Iris pigment epithelial cell (primary cell): ENCODE data around the gene EYS.

DNA sequence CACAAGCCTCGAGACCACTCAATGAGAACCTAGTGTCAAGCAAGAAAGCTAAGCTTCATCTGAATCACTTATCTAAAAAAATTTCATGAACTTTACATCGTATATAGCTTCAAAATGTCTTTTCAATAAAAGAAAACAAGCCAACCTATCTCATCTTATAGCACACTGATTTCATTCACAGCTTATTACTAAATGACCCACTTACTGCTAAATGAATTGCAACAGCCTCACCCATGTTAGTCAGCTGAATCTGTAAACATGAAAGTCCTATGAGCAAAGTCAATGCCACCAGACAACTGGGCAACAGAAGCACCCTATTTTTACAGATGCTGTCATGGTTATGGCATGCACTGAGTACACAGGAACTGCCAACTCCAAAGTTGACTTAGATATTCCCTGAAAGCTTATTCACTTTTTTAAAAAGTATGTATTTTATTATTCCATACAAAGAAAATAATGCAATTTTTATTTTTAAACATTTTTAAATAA, 270.7 kb downstream of the DST start:
- RRBS = no CpG with 5 or more reads among the region's 2 CpGs

DNA sequence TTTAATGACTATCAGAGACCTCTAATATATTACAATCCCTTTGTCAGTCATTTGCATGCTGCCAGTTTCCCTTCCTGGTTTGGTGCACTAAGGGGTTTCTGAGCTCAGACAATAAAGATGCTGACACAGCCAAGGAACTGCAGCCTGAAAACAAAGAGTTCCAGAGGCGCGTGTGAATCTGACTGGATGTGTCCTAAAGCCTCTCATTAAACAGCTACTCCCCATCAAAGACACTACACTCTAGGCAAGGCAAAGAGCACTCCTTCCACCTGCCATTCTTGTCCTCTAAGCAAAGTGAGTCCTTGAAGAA, 195.1 kb downstream of the DST start:
- RRBS = no CpG with 5 or more reads among the region's 2 CpGs

GRCh38 chr6:56843508-56844112, 111.0 kb downstream of the DST start:
- RRBS = 2% methylated on average over 23 of the region's 61 CpGs

DNA sequence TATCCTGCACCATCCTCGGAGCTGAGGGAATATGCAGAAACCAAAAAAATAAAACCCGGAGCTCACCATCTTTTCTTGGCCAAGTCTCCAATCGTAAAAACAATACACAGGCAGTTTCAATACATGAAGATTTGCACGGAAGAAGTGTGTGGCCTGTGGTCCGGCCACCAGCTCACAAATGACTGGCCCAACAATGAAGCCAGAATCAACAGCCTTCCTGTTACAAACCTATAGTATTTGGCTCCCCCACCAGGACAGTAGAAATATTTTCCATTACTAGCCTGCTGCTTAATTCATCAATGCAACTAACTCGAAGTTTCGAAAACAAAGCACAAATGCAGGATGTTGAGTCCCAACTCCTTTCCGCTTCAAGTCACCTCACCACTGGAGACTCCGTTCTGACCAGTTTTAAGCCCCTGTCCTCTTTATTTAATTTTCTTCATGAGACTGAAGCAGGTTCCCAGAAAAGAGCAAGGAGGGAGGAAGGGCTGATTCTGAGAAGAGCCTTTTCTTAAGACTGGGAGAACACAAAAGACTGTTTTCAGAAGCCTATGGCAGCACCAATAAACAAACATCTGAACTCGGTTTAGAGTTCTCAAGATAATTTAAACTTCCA, 102.8 kb downstream of the DST start:
- RRBS = 0% methylated on average over 3 of the region's 10 CpGs

DNA sequence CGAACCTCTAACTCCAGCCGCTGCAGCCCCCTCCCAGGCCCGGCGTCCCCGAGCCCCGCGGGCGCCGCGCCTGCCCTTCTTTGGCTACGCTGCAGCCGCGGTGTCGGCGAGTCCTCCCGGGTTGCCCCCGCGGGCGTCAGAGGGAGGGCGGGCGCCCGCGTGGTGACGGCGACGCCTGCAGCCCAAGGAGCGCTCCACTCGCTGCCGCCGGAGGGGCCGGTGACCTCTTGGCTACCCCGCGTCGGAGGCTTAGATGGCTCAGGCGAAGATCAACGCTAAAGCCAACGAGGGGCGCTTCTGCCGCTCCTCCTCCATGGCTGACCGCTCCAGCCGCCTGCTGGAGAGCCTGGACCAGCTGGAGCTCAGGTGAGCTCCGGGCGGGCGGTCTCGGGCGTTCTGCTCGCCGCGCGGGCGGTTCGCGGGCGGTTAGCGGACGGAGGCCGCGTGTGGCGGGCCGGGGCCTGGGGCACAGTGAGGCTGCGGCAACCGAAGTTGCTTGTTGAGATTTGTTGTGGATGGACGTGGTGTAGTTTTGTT, 387 bp downstream of the BAG2 start:
- RRBS = 2% methylated on average over 38 of the region's 63 CpGs

DNA sequence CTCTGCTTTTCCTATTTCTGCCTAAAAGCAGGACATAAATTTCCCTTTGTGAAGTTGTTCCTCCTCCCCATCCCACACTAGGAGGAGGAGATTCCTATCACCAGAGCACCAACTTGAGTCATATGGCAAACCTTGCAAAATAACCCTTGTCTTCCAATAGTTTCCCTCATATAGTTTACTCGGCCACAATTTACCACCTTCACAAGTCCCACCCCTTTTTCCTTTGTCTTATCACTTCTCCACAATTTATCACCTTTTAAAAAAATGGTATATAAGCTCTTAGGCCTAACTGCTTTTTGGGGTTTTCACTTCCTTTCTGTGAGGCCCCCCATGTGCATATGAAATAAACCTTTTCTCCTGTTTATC, 2.8 kb upstream of the RAB23 start:
- RRBS = no CpG with 5 or more reads among the region's 1 CpG

DNA sequence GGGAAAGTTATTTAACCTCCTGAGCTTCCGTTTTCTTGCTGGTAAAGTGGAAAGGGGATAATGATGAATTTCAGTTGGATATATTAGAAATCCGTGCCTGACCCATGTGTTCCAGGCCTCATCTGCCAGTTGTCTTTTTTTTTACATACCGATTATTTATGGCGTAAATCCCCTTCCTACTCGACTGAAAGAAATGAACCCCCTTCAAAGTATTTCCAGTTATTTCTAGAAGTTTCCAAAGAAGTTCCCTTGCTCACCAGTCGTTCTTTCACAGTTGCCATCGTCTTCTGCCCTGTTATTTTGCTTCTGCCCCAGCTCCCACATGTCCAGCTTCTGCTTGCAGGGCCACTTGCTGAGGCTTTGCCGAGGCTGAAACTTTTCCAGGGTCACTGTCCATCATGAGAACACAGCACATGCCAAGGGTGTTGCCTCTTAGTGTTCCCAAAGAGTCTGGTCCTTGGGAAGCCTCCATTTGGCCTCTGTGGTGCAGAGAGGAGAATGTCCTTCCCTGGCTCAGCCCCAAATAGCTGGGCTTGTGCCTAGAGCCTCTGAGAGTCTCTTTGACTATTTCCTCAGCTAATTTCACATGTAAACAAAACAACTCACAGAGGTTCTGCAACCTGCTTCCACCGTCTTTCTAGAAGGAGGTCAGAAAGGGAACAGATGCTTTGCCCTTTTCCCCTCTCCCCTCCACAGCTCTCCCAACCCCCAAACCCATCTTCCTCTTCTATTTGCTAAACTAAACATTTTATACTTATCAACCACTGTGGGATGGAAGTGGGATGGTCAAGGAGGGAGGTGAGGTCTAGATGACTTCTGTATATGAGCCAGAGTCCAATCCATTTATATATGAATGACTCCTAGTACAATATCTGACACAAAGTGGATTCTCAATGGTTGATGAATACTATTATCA, 40.3 kb upstream of the RAB23 start:
- RRBS = no CpG with 5 or more reads among the region's 9 CpGs

DNA sequence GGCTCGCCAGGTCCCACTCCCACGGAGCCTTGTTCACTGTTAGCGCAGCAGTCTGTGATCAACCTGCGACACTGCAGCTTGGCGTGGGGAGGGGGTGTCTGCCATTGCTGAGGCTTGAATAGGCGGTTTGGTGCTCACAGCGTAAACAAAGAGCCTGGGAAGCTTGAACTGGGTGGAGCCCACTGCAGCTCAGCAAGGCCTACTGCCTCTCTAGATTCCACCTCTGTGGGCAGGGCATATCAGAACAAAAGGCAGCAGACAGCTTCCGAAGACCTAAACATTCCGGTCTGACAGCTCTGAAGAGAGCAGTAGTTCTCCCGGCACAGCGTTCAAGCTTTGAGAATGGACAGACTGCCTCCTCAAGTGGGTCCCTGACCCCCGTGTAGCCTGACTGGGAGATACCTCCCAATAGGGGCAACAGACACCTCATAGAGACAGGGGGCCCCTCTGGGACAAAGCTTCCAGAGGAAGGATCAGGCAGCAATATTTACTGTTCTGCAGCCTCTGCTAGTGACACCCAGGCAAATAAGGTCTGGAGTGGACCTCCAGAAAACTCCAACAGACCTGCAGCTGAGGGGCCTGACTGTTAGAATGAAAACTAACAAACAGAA, 29.2 kb upstream of the PRIM2 start:
- RRBS = no CpG with 5 or more reads among the region's 12 CpGs

- RRBS = no CpG with 5 or more reads among the region's 4 CpGs
These were observed 103.1 kb downstream of the PRIM2 start for GRCh38 chr6:57420369-57421105.

GRCh38 chr6:57800073-57800470, 482.6 kb downstream of the PRIM2 start:
- RRBS = no CpG with 5 or more reads among the region's 21 CpGs

DNA sequence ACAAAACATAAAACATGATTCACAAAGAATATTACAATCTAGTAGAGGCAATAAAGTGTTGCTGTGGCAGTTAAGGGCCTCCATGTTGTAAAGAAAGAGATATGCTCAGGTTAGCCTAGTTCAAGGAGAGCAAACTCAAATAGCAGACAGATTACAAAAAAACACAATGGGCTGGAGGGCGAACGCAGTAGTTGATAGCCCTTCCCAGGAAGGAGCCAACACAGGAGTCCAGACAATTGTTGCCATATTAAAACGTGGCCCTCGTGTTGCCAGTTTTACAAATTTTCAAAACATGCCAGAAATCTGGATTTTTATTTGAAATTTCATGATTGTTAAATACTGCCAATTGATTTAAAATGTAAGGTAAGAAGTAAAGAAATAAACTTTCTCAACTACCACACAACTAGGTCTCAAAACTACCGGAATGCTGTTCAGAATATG, 13.2 kb downstream of the LGSN start:
- RRBS = no CpG with 5 or more reads among the region's 5 CpGs

GRCh38 chr6:63467418-63467819, 104.9 kb upstream of the PTP4A1 start:
- RRBS = no CpG with 5 or more reads among the region's 6 CpGs

DNA sequence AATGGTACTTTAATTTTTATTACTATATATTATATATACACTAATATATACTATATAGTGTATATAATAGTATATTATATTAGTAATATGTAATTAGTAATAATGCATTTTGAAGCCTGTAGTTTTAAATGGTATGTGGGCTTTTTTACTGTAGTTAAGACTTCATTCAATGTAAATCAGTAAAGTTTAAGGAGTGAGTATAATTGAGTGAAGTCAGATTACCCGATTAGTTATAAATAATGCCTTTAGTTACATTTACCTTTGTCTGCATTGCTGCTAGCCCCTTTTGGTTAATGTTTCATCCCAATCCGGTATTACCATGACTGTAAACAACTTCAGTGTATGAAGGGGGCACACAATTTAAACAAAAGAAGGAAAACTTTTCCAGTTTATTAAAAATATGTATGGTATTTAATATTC, 5.5 kb downstream of the PTP4A1 start:
- RRBS = no CpG with 5 or more reads among the region's 2 CpGs

DNA sequence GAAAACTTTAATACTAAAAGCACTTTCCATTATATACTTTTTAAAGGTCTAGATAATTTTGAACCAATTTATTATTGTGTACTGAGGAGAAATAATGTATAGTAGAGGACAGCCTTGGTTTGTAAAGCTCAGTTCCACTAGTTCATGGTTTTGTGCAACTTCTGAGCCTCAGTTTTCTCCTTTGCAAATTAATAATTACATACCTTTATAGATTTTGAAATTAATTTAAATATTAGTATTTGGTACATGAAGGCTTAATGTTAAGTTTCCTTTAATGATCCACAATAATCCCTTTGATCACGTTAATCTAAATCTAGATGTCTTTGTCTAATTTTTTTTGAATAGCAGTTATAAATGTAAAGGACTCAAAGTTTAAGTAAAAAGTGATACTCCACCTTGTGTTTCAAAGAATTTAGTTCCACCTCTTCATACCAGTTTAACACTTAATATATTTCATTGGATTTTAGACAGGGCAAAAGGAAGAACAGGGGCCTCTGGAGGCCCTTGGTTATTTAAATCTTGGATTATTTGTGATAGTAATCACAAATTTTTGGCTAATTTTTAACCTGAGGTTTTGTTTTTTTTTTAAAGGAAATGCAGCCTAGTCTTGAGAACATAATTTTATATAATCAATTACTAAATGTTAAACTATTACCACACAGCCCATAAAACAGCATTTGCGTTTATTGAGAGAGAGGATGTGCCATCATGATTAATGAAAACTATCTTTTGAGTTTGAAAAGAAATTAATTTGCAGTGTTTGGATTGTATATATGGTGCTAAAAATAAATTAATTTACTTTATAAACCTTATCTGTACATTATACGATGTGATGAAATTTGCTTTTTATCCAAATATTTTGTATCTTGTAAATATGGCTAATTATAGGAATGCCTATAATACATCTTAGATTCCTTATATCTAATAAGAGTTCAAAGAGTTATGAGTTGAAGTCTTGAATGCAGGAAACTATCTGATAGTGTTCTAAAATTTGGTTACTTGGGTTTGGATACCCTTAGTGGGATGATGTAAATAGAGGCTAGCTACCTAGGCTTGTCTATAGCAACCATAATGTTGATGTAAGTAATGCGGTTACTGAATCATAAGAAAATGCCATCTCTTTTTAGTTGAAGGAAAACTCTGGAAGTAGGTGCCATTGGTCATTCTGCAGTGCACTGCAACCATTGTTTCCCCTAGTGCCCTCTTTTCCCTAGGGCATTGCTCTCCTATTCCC, 9.8 kb downstream of the PTP4A1 start:
- RRBS = no CpG with 5 or more reads among the region's 4 CpGs

DNA sequence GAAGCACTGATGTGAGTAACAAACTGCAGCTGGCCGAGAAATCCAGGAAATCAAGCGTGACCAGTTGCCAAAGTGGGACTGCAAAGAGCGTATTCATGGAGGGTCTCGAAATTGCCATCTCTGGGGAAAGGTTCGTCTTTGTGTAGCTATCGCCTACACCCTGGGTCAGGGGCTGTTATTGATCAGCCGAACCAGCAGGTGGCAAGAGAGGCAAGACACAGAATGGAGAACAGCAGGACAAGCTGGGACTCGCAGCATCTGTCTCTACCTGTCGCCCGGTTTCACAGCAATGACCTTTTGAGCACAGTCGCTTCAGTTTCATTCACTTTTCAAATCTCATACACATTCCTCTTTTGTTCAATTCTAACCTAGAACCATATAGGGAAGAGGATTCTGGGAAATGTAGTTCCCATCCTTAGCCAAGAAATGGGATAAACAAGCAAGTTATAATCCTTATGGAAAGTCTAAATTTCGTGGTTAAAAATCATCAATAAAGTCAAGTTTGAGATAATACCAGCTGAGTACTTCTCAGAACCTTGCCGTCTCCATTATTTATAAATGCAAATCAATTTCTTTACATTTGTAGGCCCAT, 26.4 kb downstream of the PTP4A1 start:
- RRBS = no CpG with 5 or more reads among the region's 13 CpGs

DNA sequence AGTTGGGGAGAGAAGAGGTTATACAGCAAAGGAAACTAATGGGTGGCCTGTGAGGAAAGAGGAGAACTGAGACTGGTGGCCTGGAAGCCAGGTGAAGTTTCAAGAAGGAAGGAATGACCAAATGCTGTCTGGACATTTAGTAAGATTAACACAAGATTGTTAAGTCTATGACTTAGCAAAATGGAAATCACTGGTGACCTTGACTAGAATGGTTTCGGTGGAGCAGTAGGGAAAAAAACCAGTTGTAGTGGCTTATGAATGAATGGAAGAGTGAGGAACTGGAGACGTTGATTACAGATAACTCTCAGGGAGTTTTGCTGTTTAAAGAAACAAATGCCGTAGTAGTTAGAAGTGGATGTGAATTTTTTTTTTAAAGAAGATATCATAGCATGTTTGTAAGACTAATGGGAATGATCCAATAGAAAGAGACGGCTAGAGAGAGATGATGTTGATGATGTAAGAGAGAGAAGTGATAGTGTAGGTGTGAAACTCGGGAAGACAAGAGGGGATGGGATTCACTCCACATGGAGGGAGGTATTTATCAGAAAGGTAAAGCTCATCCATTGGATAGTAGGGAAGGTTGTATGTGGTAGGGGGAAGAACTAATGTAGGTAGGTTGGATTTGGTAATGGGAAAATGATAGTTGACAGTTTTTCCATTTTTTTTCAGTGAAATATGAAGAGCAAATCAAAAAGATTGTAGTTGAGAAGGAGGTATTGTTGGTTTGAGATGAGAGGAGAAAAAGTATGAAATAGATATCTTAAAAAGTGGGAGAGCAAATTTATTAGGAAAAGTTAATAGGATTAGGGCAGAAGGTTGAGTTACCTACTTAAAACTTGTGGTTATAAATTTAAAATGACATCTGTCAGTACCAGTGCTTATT, 61.3 kb downstream of the PHF3 start:
- RRBS = no CpG with 5 or more reads among the region's 5 CpGs

DNA sequence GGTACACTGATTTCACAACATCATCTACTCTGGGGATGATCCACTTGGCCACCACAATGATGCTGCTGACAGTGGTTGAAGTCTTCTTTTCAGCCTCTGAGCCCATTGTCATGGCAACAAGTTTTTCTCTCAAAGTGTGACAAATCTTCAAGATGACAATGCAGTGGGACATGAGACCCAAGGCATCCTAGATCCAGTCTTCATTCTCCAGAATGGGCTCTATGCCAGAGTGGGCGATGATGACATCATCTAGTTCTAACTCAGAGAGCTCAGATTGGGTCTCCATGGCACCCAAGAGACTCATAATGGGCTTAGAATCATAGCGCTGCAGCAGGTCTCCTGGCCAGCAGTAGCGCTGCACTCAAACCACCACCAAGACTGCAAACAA, 567.9 kb upstream of the ZC3H11C start:
- RRBS = no CpG with 5 or more reads among the region's 3 CpGs

DNA sequence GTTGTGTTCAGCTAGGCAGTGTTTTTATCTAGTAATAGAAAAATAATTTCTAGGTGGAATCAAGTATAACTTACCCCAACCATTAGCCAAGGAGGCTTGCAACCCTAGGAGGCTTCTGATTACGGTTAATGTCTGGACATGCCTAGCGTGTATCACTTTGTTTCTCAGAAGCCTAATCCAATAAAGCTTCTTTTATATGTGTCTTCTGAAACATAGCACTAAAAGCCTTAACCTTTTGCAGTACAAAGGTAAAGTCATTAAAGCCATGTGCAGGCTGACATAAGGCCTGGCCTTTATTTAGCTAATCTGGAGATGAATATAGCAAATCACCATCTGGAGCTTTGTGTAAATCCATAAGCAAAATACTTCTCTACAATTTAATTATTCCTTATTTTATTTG, at the start of gene EYS:
Gene EYS (minus strand): TSS at position 166 of the 400 bp plus-strand sequence.
- RRBS = no CpG with 5 or more reads among the region's 2 CpGs

DNA sequence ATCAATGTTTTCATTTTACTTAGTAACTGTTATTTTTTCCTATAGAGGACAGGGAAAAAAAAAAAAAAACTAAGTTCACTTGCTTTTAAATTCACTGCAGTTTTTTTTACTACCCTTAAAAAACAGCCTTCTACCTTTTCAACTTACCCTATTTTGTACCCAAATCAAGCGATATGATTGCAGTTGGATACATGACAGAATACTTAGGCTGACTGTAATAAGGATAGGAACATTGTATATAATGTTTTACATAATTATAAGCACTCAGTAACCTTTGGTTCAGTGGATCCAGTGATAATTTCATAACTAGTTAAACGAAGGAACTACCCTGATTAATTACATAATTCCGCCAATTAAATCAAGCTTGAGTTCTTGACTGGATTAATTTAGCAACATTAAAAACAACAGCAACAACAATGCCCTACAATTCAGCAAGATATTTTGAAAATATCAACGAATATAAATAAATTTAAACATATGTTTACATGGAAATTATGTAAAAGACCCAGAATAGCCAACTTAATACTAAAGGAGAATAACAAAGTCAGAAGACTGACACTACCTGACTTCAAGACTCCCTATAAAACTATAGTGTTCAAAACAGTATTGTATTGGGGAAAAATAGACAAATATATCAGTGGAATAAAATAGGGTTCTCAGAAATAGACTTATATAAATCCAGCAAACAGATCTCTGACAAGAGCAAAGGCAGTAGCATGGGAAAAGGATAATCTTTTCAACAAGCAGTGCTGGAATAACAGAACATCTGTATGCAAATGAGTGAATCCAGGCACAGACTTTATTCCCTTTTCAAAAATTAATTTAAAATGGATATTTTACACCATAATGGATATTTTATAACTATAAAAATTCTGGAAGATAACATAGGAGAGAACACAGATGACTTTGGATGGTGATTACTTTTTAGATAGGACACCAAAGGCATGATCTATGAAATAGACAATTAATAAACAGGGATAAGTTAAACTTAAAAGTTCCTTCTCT, 593.5 kb upstream of the ADGRB3 start:
- RRBS = no CpG with 5 or more reads among the region's 4 CpGs